Esophagus muscularis mucosa (tissue), 4 donors: ENCODE measurements around the genes HNRNPK, NAA35, DAPK1 and ENSG00000283205.

GRCh38 chr9:83673810-83674558 is 33.8 kb downstream of the UBQLN1 start:
- PRO-cap = no peak
- RAMPAGE, long total RNA, 4 experiments = no peak in any of the 4 experiments

- PRO-cap = no peak
- RAMPAGE, long total RNA, 4 experiments = no peak in any of the 4 experiments
Observed at GRCh38 chr9:83702030-83702390, 5.7 kb downstream of the UBQLN1 start.

- PRO-cap = no peak
- RAMPAGE, long total RNA, 4 experiments = no peak in any of the 4 experiments
Observed at GRCh38 chr9:83965964-83966933, 9.7 kb upstream of the C9orf64 start.

DNA sequence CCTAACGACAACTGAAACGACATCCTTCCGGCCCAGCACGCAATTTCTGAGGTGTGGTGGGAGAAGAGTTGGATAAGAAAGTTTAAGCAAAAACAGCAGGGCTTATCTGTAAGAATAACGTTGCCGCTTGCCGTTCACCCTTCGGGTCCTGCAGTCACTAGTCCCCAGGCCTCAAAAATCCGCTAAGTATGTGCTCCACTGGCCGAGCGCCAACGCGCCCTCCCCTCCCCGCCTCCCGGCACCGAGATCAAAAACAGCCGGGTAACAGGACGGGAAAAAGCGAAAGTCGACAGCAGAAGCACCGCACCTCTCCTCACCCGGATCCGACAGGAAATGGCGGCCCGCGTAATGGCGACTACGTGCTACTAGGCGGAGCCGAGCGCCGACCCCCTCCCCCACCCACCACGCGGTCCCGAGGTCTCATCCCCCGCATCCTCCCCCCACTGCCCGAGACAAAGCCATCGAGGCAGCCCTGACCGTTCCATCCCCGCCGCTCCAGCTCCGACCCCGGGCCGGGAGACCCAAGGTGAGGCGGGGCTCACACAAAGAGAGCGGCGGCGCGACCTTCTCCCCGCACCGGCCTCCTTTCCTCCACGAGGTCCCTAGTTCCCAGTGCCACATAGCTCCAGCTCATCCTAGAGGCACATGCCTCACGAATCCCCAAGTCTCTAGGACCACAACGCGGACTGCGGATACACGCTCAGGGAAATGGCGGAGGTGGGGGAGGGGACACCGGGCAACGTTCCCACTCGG is 545 bp downstream of the HNRNPK start:
- PRO-cap = bidirectional peak, plus-strand start at position 450 of the sequence, minus-strand start at position 328 of the sequence
- RAMPAGE, long total RNA, 4 experiments = no peak in any of the 4 experiments

GRCh38 chr9:83980047-83980660 is at the start of gene HNRNPK:
Gene HNRNPK (minus strand): TSS chr9:83980215.
- PRO-cap = bidirectional peak, plus-strand start at chr9:83980406, minus-strand start at chr9:83980244; bidirectional peak, plus-strand start at chr9:83980778, minus-strand start at chr9:83980615
- RAMPAGE, long total RNA, 4 experiments = start-site peak on the minus strand in 4 of 4 experiments, at chr9:83980179-83980637 at its widest, 6,117 to 42,593 reads per replicate

GRCh38 chr9:84002309-84002652 is 21.7 kb downstream of the RMI1 start:
- PRO-cap = no peak
- RAMPAGE, long total RNA, 4 experiments = no peak in any of the 4 experiments

DNA sequence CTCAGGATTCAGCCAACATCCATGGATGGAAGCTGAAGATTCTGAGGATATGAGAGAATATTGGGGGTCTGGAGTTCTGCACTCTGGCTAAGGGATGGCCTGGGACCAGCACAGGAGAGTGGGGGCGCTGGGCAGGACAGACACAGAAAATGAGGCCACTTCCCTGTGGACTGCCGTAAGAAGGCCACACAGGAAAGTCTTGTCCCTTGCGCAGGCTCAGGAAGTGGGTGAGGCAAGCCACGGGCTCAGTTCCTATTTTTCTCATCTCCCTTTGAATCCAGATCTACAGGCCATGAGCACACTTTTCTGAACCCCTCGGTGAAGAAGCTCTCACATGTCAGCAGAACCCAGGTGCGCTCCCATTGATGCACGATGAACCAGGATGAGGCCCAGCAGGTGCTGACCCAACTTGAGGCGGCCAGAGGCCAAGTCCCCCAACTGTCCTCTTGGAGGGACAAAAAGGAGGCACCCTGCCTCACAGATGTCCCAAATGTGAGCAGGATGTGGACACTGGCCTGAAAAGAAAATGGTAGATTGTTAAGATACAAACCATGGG is 207.4 kb downstream of the AGTPBP1 start:
- PRO-cap = no peak
- RAMPAGE, long total RNA, 4 experiments = no peak in any of the 4 experiments

DNA sequence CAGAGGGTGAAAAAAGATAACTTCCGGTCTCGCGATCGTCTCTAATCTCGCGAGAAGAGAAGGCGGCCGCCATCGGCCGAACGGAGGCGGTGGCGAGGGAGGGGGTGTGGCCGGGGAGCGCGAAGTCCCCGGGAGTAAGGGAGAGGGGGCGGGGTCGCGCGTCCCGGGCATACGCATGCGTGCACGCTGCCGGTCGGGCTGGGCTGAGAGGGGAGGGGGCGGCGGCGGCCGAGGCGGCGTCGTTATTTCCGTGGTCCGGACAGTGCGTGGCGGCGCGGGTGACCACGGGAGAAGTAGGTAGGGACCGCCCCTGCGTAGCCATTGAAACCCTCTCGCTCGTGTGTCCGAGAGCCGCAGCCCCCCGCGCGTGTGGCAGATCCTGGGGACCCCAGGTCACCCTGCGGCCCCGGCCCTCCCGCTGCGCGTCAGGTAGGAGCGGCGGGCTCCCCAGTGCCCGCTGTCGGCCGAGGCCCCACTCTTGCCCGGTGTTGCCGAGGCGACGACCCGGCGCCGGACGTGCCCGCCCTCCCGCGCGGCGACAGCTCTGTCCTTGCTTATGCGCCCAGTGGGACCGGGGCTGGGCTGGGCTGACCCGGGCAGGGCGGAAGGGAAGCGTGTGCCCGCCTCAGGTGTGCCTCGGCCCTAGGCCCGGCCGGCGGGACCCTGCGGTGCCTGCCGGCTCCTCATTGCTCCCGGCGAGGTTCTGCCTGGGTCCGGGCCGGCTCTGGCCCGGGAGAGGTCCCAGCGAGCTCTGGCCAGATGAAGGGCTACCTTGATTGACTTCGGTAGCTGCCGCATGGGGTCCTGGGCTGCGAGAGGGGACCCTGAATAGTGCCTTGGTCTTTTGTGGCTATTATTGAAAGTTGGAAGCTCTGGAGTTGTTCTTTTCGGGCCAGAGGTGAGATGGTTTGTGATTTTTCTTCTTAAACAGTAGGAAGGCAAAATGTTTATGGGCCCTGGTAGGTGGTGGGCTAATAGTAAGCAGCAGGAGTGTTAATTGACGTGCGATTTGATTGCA is at the start of gene NAA35:
TSS of gene NAA35 (plus strand) at position 170 of the 1,018 bp plus-strand sequence.
- PRO-cap = bidirectional peak, plus-strand start at position 221 of the sequence, minus-strand start outside the sequence
- RAMPAGE, long total RNA, 4 experiments = start-site peak on the plus strand in 2 of 4 experiments, centred at positions 214 to 583 of the sequence, 15 to 104 reads per replicate

- PRO-cap = no peak
- RAMPAGE, long total RNA, 4 experiments = no peak in any of the 4 experiments
Observed at GRCh38 chr9:86041318-86041785, 58.0 kb downstream of the GOLM1 start.

GRCh38 chr9:86097347-86097815 is 2.0 kb downstream of the GOLM1 start:
- PRO-cap = no peak
- RAMPAGE, long total RNA, 4 experiments = no peak in any of the 4 experiments

DNA sequence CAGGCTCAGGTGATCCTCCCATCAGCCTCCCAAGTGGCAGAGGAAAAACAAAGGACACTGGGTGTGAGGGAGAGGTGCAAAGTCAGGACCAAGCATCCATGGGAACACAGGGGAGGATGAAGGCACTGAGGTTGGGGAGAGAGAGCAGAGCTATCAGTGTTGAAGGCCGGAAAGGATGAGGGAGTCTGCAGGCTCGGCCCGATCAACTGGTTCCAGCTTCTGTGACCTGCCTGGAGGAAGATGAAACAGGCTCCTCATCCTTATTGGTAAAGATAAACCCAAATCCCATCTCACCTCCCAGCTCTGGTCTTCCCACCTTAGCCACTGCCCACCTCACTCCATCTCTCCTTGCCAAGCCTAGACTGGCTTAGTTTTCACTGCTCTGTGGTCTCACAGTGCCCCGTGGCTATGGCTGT is 327 bp downstream of the C9orf153 start:
- PRO-cap = no peak
- RAMPAGE, long total RNA, 4 experiments = no peak in any of the 4 experiments

- PRO-cap = no peak
- RAMPAGE, long total RNA, 4 experiments = no peak in any of the 4 experiments
Observed at GRCh38 chr9:86455173-86455517, 100.9 kb upstream of the TUT7 start.

DNA sequence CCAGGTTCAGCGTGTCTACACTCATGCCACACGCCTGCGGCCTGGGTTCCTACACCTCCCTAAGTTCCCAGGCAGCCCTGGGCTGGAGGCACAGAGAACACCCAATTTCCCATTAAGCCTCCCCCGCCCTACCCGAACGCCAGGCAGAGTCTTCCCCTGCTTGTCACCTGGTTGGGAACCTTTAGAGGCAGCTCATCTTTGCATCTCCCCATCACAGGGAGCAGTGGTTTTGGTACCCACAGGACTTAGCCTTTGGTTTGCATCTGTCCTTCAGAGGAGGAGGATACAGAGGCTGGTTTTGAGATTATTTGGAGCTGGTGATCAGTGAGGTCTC is 196.5 kb downstream of the GAS1 start:
- PRO-cap = no peak
- RAMPAGE, long total RNA, 4 experiments = no peak in any of the 4 experiments

DNA sequence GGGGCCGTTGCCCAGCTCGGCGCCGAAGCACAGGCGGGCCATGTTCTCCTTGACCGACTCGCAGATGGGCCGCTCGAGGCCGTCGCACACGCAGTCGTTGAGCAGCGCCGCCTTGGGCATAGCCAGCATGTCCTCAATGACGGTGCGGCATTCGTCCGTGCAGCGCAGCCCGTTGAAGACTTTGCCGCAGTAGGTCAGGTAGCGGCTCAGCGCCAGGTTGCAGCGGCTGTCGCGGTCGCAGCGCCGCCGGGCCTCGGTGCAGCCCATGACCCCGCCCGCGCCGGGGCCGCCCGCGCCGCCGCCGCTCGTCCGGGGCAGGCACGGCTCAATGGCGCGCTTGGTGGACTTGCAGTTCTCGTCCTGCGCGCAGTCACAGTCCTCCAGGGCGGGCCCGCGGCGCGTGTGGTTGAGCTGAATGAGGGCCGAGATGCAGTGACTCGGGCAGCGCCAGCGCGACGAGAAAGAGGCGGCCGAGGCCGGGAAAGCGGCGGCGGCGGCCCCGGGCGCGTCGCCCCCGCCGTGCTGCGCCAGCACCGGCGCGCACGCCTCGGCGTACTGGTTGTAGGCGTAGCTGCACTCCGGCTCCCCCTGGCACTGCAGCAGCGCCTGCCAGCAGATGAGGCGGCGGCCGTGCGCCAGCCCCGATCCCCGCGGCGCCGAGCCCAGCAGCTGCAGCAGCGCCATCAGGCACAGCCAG is 1.1 kb downstream of the GAS1 start:
- PRO-cap = bidirectional peak, plus-strand start at position 187 of the sequence, minus-strand start at position 138 of the sequence; bidirectional peak, plus-strand start at position 615 of the sequence, minus-strand start at position 557 of the sequence
- RAMPAGE, long total RNA, 4 experiments = no peak in any of the 4 experiments

- PRO-cap = no peak
- RAMPAGE, long total RNA, 4 experiments = no peak in any of the 4 experiments
Observed at GRCh38 chr9:87034011-87034736, 86.9 kb upstream of the GAS1 start.

GRCh38 chr9:87497340-87498191 is at the start of gene DAPK1:
Gene DAPK1 (plus strand): TSS chr9:87497867.
- PRO-cap = bidirectional peak, plus-strand start at chr9:87497743, minus-strand start at chr9:87497624
- RAMPAGE, long total RNA, 4 experiments = start-site peak on the plus strand in 4 of 4 experiments, at chr9:87497707-87497897 at its widest, 35 to 171 reads per replicate

DNA sequence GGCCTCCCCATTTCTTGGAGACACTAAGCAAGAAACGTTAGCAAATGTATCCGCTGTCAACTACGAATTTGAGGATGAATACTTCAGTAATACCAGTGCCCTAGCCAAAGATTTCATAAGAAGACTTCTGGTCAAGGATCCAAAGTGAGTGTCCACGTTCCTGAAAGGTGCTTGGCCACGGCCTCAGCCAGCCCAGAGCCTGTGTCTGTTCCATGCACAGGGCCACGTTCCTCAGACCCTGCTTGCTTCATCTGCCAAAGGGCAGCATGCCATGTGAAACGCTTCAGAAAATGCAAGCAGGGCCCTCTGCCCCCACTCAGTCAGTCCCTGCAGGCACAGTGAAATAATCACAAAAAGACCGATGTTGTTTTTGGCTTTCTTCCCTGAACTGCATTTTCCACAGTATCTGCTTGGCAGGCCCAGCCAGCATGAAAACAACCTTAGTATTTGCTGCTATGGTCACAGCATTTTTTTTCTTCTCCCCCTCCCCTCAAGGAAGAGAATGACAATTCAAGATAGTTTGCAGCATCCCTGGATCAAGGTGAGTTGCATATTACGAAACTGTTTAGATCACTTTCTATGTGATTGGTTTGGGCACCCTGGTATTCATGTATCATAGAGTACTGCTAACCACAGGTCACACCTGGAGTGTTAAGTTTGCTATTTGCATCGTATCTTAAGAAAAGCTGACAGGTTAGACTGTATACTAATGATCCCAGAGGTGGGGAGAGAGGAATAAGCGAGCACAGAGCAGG is 85.4 kb upstream of the CTSL start:
- PRO-cap = no peak
- RAMPAGE, long total RNA, 4 experiments = no peak in any of the 4 experiments

- PRO-cap = bidirectional peak, plus-strand start at chr9:87713812, minus-strand start at chr9:87713669
- RAMPAGE, long total RNA, 4 experiments = no peak in any of the 4 experiments
Observed at GRCh38 chr9:87713276-87714009, 12.5 kb upstream of the CTSL start.

DNA sequence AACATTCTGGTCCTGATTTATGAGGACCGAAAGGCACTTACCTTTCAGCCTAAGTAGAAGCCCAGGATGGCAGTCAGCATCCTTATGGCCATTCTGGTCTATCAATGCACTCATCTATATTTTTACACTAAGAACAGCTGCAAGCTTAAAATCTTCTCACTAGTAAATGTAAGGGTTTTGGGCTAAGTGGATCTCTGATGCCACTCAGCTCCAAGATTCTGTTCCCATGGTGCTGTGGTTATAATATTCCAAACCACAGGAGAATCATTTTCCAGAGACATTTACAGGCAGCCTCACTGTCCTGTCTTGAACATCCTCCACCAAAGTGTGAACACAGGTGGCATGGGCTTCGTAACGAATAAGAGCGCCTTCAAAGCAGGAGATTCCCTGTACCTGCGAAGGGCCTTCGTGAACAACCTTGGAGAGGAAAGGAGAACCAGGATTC is at the start of gene ENSG00000283205:
TSS of gene ENSG00000283205 (plus strand) at position 290 of the 445 bp plus-strand sequence.
- PRO-cap = no peak
- RAMPAGE, long total RNA, 4 experiments = no peak in any of the 4 experiments

DNA sequence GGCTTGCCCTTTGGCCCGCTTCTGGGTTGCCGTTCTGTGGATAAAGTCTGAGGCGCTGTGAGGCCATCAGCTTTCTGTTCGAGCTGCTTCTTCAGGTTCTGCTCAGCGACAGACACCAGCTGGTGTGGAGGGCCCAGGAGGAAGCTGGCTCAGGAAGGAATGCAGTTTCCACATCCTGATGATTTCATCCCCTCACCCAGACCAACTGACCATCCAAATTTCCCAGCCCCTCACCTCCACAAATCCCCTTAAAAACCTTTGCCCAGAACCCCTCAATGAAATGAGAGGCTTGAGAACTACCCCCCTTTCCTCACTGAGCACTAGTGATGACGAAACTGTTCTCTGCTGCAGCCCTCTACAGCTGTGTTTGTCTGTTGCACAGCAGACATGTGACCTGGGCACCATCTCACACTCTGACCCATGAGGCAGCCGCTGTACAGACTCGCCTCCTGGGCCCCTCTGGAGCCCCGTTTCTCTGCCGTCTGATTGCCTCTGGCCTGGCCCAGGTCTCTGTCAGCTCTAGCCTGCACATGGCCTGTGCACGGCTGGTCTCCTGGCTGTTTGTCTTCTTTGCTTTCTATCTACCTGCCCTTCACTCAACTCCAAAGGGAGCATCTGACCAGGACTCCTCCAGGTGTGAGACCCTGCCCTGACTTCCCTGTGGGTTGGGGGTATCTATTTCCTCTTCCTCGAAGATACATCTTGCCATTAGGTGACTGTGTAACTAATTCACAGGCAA is 45.3 kb downstream of the SPATA31C2 start:
- PRO-cap = unidirectional peak, minus-strand start at position 315 of the sequence
- RAMPAGE, long total RNA, 4 experiments = no peak in any of the 4 experiments